GM12878 (cell line): ENCODE data around the genes STN1 and COL17A1.

DNA sequence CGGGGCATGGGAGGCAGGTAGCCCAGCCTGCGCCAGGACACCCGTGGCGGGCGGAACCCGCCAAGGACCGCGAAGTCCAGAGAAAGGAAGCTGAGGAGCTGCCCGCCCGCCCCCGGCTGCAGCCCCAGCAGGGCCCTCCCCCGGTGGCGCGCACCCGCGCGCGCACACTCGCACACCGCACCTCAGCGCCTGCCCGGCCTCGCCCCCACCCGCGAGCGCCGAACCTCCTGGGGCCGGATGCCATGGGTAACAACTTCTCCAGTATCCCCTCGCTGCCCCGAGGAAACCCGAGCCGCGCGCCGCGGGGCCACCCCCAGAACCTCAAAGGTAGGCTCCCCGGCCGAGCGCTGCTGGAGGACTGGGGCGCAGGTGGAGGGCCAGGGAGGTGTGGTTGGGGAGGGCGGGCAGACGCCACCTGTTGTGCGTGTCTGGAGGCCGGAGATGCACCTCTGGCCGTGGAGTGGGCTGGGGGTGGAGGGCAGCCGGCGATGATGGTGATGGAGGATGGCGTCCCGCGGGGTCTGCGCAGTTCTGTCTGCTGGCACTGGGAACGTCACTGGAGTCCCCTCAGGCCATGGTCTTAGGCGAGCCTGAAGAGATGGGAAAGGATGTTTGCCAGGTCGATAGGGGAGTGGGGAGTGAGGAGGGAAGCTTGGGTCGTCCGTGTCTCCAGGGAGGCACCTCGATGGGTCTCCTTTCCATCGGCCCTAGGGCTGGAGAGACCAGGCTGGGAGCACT, 810 bp downstream of the NEURL1 start:
- RAMPAGE, long total RNA: no peak
- RRBS, 2 experiments: 3% methylated on average over 21 to 26 of the region's 58 CpGs
CAGE:
- cytosol, long polyA minus RNA: no peak
- cytosol, long polyA plus RNA: no peak
- long polyA plus RNA: no peak
- nucleolus, long total RNA: no peak
- nucleus, long polyA plus RNA: no peak
- nucleus, long total RNA: no peak

DNA sequence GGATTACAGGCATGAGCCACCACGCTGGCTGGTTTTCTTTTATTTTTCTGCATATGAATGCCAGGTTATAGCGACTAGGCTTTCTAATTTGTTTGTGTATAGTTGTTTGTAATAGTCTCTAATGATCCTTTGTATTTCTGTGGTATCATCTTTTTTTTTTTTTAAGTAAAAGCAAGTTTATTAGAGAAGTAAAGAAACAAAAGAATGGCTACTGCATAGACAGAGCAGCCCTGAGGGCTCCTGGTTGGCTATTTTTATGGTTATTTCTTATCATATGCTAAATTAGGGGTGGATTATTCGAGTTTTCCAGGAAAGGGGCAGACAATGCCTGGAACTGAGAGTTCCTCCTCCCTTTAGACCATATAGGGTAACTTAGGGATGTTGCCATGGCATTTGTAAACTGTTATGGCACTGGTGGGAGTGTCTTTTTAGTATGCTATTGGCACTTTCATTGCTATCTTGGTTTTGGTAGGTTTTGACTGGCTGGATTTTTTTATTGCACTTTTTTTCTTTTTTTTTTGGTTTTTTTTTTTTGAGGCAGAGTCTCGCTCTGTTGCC, 33.4 kb downstream of the NEURL1 start:
- RAMPAGE, long total RNA: no peak
- RRBS, 2 experiments: no CpG with 5 or more reads among the region's 4 CpGs
CAGE:
- cytosol, long polyA minus RNA: no peak
- cytosol, long polyA plus RNA: no peak
- long polyA plus RNA: no peak
- nucleolus, long total RNA: no peak
- nucleus, long polyA plus RNA: no peak
- nucleus, long total RNA: no peak

DNA sequence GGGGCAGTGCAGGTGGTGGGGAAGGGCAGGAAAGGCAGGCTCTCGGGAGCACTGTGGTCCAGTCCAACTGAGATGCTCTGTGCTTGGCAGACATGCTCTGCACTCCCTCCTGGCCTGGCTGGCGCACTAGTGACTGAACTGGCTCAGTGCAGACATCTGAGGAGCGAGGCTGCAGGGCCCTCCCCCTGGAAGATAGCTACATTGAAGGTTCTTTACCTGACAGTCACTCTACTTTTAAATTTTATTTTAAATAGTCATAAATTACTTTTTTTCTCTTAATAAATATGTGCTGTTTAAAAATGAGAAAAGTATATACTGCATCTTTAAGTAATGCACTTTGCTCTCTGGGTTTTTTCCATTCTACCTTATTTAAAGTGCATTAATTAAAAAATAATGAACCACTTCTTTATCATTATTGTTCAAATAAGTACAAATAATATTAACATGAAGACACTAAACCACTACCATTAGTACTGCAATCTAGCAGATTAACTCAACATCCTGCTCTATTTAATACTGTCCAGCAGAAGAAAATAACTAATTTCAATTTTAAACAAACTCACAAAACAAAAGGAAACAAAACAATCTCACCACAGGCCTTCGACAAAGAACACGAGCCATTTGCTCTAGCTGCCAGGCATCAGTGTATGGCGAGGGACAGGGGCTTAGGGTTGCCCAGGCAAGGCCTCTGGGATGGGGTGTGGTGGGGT, 105.9 kb downstream of the NEURL1 start:
- RAMPAGE, long total RNA: no peak
- RRBS, 2 experiments: no CpG with 5 or more reads among the region's 6 CpGs
CAGE:
- cytosol, long polyA minus RNA: no peak
- cytosol, long polyA plus RNA: no peak
- long polyA plus RNA: no peak
- nucleolus, long total RNA: no peak
- nucleus, long polyA plus RNA: no peak
- nucleus, long total RNA: no peak

DNA sequence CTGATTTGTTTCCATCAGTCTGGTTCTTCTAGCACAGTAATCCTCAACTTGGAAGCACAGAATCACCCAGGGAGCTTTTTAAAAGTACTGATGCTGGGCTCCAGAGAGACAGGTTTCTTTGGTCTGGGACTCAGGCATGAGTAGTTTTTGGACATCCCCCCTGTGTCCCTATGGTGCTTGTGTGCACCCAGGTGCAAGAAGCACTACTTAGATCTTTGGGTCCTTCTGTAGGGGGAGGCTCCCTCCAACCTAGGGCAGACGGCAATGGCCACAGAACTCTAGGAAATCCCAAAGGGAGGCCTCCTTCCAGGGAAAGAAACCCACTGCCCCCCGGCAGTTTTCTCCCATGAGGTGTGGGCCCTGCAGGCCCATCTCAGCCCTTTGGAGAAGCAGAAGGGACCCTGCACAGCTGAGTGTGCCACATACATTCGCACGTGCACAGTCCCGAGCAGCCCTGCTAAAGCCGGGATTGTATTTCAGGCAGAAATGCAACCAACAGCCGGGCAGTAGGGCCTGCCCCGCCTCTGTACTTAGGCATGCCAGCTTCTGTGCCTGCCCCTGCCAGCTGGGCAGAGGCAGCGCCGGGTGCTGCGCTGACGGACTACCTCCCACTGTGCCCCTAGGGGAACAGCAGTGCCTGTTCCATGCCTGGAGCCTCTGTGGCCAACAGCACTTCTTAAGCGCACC, 170.1 kb downstream of the NEURL1 start:
- RAMPAGE, long total RNA: no peak
- RRBS, 2 experiments: 87 to 93% methylated on average over 4 to 7 of the region's 13 CpGs
CAGE:
- cytosol, long polyA minus RNA: no peak
- cytosol, long polyA plus RNA: no peak
- long polyA plus RNA: no peak
- nucleolus, long total RNA: no peak
- nucleus, long polyA plus RNA: no peak
- nucleus, long total RNA: no peak

DNA sequence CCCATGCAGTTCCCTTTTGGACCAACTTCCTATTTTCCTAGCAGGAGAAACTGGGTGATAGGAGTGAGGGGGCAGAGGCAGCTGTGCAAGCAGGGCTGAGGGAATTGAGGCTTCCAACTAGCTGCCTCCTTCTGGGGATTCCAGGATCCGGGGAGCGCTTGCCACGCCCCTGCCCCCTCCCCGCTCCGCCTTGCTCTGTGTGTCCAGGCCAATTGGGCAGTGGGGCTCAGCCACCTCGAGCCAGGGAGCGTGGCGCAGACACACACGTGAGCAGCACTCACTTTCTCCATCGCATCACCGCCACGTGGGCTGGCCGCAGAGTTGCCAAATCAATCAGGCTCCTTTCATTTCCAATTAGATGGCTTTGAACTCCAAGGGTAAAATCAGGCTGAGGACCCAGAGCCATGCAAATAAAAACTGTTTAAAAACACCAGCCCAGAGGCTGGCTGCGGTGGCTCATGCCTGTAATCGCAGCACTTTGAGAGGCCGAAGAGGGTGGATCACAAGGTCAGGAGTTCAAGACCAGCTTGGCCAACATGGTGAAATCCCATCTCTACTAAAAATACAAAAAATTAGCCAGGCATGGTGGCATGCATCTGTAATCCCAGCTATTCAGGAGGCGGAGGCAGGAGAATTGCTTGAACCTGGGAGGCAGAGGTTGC, 173.2 kb downstream of the SH3PXD2A start:
- RAMPAGE, long total RNA: no peak
- RRBS, 2 experiments: no CpG with 5 or more reads among the region's 17 CpGs
CAGE:
- cytosol, long polyA minus RNA: no peak
- cytosol, long polyA plus RNA: no peak
- long polyA plus RNA: no peak
- nucleolus, long total RNA: no peak
- nucleus, long polyA plus RNA: no peak
- nucleus, long total RNA: no peak

DNA sequence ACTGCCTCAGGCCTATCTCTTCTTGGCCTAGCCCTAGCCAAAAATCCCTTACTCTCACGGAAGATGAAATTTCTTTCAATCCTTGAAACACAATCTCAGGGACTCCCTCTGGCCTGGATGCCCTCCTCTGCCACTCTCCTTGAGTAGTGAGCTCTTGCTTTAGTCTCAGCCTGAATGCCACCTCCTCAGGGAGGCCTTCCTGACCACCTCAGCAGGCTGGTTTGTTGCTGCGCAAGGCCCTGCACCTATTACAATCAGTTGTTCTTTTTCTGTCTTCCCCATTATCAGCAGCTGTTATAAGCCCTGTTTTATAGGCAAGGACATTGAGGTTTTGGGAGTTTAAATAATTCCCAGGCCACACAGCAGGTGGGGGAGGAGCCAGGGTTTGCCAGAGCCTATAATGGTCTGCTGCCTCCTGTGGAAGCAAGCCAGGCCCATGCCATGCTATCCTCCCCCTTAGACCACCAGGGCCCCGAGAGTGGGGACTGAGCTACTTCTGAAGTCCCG, 141.9 kb downstream of the SH3PXD2A start:
- RAMPAGE, long total RNA: no peak
- RRBS, 2 experiments: no CpG with 5 or more reads among the region's 4 CpGs
CAGE:
- cytosol, long polyA minus RNA: no peak
- cytosol, long polyA plus RNA: no peak
- long polyA plus RNA: no peak
- nucleolus, long total RNA: no peak
- nucleus, long polyA plus RNA: no peak
- nucleus, long total RNA: no peak

- RAMPAGE, long total RNA: no peak
- RRBS, 2 experiments: no CpG with 5 or more reads among the region's 2 CpGs
CAGE:
- cytosol, long polyA minus RNA: no peak
- cytosol, long polyA plus RNA: no peak
- long polyA plus RNA: no peak
- nucleolus, long total RNA: no peak
- nucleus, long polyA plus RNA: no peak
- nucleus, long total RNA: no peak
Observed at GRCh38 chr10:103745183-103745641, 110.2 kb downstream of the SH3PXD2A start.

GRCh38 chr10:103872186-103872712, 16.9 kb upstream of the SH3PXD2A start:
- RAMPAGE, long total RNA: no peak
- RRBS, 2 experiments: no CpG with 5 or more reads among the region's 7 CpGs
CAGE:
- cytosol, long polyA minus RNA: no peak
- cytosol, long polyA plus RNA: no peak
- long polyA plus RNA: no peak
- nucleolus, long total RNA: no peak
- nucleus, long polyA plus RNA: no peak
- nucleus, long total RNA: no peak

- RAMPAGE, long total RNA: no peak
- RRBS, 2 experiments: no CpG with 5 or more reads among the region's 2 CpGs
CAGE:
- cytosol, long polyA minus RNA: no peak
- cytosol, long polyA plus RNA: no peak
- long polyA plus RNA: no peak
- nucleolus, long total RNA: no peak
- nucleus, long polyA plus RNA: no peak
- nucleus, long total RNA: no peak
Observed at GRCh38 chr10:103893854-103894240, 24.1 kb downstream of the STN1 start.

GRCh38 chr10:103917190-103918368, at the start of gene STN1:
TSS of gene STN1 (minus strand) at chr10:103918184.
- RAMPAGE, long total RNA: start-site peak on the minus strand at chr10:103918128-103918199, 762 and 1,205 reads in 2 replicates
- RRBS, 2 experiments: 1 to 2% methylated on average over 13 to 14 of the region's 54 CpGs
CAGE:
- cytosol, long polyA minus RNA: start-site peak on the minus strand at chr10:103918131-103918184, 79 reads
- cytosol, long polyA plus RNA: start-site peak on the minus strand at chr10:103918136-103918188, 212 and 278 reads in 2 replicates
- long polyA plus RNA: start-site peak on the minus strand at chr10:103918130-103918172, 28 and 108 reads in 2 replicates
- nucleolus, long total RNA: no peak
- nucleus, long polyA plus RNA: no peak
- nucleus, long total RNA: no peak

DNA sequence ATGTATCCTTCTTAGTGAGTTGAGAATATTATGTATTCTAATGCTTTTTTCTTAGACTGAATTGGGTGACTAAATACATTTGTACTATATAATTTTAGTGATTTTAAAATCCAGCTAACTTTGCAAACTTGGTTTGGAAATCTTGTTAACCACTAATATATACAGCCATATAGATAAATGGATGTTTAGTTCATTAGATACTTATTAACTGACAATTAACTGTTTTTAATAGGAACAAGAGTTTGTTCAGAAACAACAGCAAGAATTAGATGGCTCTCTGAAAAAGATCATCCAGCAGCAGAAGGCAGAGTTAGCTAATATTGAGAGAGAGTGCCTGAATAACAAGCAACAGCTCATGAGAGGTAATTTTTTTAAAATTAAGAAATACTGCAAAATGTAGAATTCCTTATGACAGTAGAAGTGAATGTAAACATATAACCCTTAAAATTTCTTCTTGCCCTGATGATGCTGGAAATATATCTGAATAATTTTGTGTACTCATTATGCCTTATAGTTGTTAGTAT, 51.0 kb downstream of the SLK start:
- RAMPAGE, long total RNA: no peak
CAGE:
- cytosol, long polyA minus RNA: no peak
- cytosol, long polyA plus RNA: no peak
- long polyA plus RNA: no peak
- nucleolus, long total RNA: no peak
- nucleus, long polyA plus RNA: no peak
- nucleus, long total RNA: no peak

DNA sequence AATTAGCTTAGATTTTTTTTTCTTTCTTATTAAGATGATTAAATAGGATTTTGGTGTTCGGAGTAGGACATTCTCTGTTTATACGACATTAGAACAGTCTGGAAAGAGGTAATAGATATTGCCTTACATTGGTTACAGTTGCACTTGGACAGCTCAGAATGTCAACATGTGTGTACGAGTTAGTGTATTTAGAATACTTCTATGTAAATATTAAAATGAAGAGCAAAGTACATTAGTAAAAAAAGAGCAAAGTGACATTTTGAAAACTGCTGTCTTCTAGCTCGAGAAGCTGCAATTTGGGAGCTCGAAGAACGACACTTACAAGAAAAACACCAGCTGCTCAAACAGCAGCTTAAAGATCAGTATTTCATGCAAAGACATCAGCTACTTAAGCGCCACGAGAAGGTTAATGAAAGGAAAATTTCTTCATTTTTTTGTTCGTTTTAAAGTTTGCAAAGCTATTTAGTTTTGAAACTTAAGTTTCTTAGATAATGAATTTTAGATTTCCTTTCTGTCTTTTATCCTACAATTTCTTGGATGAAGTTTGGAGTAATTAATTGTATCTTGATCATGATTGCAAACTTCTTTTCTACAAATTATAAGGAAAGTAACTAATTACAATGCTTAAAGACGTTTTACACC, 51.7 kb downstream of the SLK start:
- RAMPAGE, long total RNA: no peak
- RRBS, 2 experiments: no CpG with 5 or more reads among the region's 10 CpGs
CAGE:
- cytosol, long polyA minus RNA: no peak
- cytosol, long polyA plus RNA: no peak
- long polyA plus RNA: no peak
- nucleolus, long total RNA: no peak
- nucleus, long polyA plus RNA: no peak
- nucleus, long total RNA: no peak

DNA sequence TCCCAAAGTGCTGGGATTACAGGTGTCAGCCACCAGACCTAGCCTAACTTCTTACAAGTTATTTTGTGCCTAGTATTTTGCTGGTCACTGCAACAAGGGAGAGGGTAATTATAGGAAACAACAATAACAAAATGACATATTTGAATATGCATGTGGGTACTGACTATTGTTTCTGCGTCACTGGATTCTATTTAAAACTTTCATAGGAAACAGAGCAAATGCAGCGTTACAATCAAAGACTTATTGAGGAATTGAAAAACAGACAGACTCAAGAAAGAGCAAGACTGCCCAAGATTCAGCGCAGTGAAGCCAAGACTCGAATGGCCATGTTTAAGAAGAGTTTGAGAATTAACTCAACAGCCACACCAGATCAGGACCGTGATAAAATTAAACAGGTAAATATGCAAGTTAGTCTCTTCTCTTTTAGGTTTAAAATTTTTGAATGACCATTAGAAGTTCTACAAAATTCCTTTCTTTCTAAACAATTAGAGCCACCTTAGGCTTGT, 52.6 kb downstream of the SLK start:
- RAMPAGE, long total RNA: no peak
- RRBS, 2 experiments: no CpG with 5 or more reads among the region's 5 CpGs
CAGE:
- cytosol, long polyA minus RNA: start-site peak on the plus strand centred at position 295 of the sequence, 8 bp wide, 17 reads
- cytosol, long polyA plus RNA: no peak
- long polyA plus RNA: no peak
- nucleolus, long total RNA: no peak
- nucleus, long polyA plus RNA: no peak
- nucleus, long total RNA: no peak

GRCh38 chr10:104067269-104067938, 18.3 kb downstream of the COL17A1 start:
- RAMPAGE, long total RNA: no peak
- RRBS, 2 experiments: no CpG with 5 or more reads among the region's 15 CpGs
CAGE:
- cytosol, long polyA minus RNA: no peak
- cytosol, long polyA plus RNA: no peak
- long polyA plus RNA: no peak
- nucleolus, long total RNA: no peak
- nucleus, long polyA plus RNA: no peak
- nucleus, long total RNA: no peak

- RAMPAGE, long total RNA: no peak
- RRBS, 2 experiments: no CpG with 5 or more reads among the region's 3 CpGs
CAGE:
- cytosol, long polyA minus RNA: no peak
- cytosol, long polyA plus RNA: no peak
- long polyA plus RNA: no peak
- nucleolus, long total RNA: no peak
- nucleus, long polyA plus RNA: no peak
- nucleus, long total RNA: no peak
Observed at GRCh38 chr10:104085476-104086330, at the start of gene COL17A1. TSS of gene COL17A1 (minus strand) at chr10:104085880.

GRCh38 chr10:104267001-104267677, 1.8 kb upstream of the GSTO2 start:
- RAMPAGE, long total RNA: no peak
- RRBS, 2 experiments: no CpG with 5 or more reads among the region's 3 CpGs
CAGE:
- cytosol, long polyA minus RNA: no peak
- cytosol, long polyA plus RNA: no peak
- long polyA plus RNA: no peak
- nucleolus, long total RNA: no peak
- nucleus, long polyA plus RNA: no peak
- nucleus, long total RNA: no peak

- RAMPAGE, long total RNA: no peak
- RRBS, 2 experiments: no CpG with 5 or more reads among the region's 16 CpGs
CAGE:
- cytosol, long polyA minus RNA: no peak
- cytosol, long polyA plus RNA: no peak
- long polyA plus RNA: no peak
- nucleolus, long total RNA: no peak
- nucleus, long polyA plus RNA: no peak
- nucleus, long total RNA: no peak
Observed at GRCh38 chr10:104309749-104311041, 28.1 kb downstream of the ITPRIP start.

GRCh38 chr10:104322310-104322962, 15.8 kb downstream of the ITPRIP start:
- RAMPAGE, long total RNA: no peak
- RRBS, 2 experiments: no CpG with 5 or more reads among the region's 8 CpGs
CAGE:
- cytosol, long polyA minus RNA: no peak
- cytosol, long polyA plus RNA: no peak
- long polyA plus RNA: no peak
- nucleolus, long total RNA: no peak
- nucleus, long polyA plus RNA: no peak
- nucleus, long total RNA: no peak

DNA sequence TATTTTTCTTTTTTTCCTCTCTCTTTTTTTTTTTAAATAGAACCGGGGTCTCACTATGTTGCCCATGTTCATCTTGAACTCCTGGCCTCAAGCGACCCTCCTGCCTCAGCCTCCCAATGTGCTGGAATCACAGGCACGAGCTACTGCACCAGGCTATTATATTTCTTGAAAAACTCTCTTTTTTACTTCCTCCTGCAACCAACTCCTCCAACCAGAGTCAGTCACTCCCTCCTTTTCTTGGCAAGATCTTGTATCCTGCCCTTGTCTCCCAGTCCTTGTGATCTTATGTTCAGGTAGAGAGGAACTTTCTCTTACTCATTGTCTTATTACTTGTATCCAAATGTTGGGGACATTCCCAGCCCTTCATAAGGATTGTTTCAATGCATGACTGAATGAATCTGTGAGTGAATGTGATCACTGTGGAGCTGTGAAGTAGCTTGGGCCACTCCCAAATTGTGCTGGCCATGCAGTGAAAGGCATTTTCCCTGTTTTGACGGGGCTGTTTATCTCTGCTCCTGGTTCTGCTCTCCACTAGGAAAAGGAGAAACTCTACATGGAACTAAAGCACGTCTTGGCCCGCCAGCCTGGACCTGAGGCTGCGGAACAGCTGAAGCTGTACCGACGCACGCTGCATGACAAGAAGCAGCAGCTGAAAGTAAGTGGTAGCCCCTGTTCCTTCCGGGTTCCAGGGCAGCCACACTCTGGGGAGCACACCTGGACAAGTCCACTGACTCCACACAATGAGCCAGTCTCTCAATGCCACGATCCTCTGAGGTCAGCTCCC, 93.7 kb downstream of the CFAP58 start:
- RAMPAGE, long total RNA: no peak
- RRBS, 2 experiments: no CpG with 5 or more reads among the region's 12 CpGs
CAGE:
- cytosol, long polyA minus RNA: no peak
- cytosol, long polyA plus RNA: no peak
- long polyA plus RNA: no peak
- nucleolus, long total RNA: no peak
- nucleus, long polyA plus RNA: no peak
- nucleus, long total RNA: no peak

GRCh38 chr10:105973232-105974092, 1191.0 kb downstream of the SORCS1 start:
- RAMPAGE, long total RNA: no peak
- RRBS, 2 experiments: no CpG with 5 or more reads among the region's 9 CpGs
CAGE:
- cytosol, long polyA minus RNA: no peak
- cytosol, long polyA plus RNA: no peak
- long polyA plus RNA: no peak
- nucleolus, long total RNA: no peak
- nucleus, long polyA plus RNA: no peak
- nucleus, long total RNA: no peak